Urinary bladder (tissue), 3 donors: ENCODE measurements around a stretch of chr6.

GRCh38 chr6:118468875-118469325, 79.2 kb upstream of the PLN start:
- PRO-cap: no peak
- RAMPAGE, long total RNA: no peak

DNA sequence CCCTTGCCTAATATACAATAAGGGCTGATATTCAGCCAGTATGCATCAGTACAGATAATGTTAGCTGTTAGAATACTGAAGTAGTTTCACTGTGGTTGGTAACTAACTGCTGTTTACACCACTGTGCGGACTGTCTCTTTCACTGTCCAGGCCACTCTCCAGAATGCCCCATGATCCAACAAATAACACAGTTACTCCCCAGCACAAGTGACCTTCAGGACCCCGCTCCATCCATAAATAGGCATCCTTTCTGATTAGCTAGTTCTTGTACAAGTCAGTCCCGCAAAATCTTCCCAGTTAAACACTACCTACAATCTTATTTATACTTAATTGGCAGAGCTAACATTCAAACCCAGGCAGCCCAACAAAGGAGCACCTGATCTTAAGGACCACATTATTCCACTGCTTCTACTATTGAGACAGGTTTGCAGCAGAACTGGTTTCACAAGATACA, 21.9 kb upstream of the PLN start:
- PRO-cap: no peak
- RAMPAGE, long total RNA: no peak

GRCh38 chr6:118815127-118816198, 78.5 kb upstream of the ASF1A start:
- PRO-cap: no peak
- RAMPAGE, long total RNA: no peak

DNA sequence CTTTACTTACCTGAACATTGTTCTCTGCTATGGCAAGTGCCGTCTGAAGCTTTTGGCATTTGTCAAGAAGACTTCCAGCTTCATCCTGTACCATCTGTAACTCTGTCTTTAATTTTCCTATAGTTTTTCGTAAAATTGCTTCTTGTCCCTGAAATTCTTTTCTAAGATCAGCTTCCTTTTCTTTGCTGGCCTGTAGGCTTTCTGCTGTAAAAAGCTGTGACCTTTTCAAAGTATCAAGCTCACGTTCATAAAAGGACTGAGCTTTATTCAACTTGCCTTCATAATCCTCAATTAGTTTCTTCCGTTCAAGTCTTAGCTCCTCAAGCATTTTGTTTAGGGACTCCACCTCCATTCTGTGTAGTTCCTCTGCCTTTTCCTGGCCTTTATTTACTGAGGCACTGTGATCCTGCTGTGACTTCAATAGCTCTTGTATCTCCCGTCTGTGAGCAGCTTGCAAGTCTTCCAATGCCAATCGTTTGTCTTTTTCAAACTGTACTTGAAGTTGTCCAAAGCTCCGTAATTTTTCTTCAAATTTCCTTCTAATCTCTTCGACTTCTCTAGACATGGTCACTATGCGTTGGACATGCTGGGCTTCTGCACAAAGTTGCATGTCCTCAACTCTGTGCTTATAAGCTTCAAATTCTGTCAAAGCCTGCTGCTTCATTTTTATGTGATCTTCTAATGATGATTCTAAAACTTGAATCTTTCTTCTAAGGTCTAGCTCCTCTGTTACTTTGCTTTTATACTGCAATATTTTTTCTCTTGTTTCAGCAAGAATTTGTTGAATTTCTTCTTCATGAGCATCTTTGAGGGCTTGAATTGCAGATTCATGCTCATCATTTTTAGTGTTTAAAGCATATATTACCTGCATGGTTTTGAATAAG, 54.3 kb downstream of the FAM184A start:
- PRO-cap: no peak
- RAMPAGE, long total RNA: no peak

- PRO-cap: no peak
- RAMPAGE, long total RNA: no peak
These were observed 90.5 kb downstream of the MAN1A1 start for GRCh38 chr6:119258735-119259798.

DNA sequence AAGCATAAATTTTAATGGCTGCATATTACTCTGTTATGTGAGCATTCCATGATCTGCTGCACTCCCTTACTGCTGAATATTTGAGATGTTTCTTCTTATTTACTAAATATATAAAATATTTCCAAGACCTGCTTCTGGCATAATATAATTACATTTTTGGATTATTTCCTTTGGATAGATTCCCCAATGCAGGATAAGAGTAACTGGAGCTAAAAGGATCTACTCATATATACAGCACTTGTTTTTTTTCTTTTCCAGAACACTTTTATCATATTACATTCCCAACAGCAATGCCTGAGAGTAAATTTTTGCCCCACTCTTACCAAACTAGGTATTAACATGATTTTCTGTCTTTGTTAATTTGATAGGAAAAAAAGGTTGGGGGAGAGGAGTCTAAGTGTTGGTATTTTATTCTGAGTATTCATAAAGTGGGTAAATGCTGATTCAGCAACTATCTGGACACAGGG, 76.1 kb downstream of the MAN1A1 start:
- PRO-cap: no peak
- RAMPAGE, long total RNA: no peak

DNA sequence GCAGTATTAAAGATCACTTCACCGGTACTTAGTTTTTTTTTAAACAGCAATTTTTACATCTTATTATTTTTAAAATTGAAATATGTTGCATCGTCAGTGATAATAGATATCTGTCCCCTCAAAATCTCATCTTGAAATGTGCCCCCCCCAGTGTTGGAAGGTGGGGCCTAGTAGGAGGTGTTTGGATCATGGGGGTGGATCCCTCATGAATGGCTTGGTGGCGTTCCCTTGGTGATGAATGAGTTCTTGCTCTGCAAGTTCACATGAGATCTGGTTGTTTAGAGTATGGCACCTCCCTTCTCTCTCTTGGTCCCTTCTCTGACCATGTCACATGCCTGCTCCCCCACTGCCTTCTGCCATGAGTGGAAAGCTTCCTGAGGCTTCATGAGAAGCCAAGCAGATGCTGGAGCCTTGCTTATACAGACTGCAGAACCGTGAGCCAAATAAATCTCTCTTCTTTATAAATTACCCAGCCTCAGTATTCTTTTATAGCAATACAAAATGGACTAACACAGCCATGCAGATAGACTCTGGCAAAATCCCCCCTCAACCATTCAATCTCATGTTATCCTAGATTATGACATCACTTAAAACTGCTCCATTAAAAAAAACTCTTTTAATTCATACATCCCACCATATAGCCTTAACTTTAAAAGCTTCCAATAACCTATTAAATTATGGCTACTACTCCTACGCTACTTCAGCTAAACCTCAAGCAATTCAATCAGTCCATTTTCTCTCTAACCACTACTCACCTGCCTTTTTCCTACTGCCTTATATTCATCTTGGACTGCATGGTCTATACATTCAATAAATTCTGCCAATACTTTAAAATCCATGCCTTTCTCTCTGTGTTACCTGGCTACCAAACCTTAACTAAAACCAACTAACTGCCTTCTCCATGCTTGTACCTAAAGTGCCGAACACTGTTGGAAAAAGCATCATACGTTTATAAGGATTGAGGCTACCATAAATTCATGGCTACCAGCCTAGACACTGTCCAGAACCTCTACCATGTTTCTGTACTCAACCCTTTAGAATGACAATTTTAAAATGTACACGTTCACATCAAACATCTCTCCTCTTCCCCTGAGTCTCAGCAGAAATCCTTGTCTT, 70.7 kb downstream of the MAN1A1 start:
- PRO-cap: no peak
- RAMPAGE, long total RNA: no peak

DNA sequence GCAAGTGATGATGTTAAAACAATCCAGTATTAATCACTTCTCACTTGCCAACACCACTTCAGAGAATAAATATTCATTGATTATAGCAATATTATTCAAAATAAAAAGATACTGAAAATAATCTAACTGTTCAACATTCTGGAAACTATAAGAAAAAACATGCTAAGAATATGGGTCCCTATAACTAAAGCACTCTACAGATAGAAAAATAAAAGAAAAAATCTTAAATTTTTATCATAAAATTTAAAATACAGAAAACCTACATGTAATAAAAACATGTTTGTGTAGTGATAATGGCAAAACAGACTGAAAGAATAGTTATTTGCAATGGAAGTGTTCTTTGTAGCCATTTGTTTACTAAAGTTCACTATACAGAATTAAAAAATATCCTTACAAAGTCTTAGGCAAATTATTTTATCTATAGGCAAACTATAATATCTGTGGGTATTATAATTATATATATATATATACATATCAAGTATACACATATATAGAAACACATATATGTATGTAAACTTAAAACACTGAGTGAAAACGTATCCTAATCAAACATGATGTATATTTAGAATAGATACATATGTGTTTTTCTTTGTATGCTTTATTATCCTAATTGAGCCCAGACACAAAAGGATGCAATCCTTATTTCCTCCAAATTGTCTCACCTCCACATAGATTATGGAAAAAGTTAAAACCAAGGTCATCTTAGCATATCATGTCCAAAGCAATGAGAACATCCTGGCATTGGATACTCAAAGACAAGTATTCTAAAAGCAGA, 60.8 kb downstream of the MAN1A1 start:
- PRO-cap: no peak
- RAMPAGE, long total RNA: no peak

DNA sequence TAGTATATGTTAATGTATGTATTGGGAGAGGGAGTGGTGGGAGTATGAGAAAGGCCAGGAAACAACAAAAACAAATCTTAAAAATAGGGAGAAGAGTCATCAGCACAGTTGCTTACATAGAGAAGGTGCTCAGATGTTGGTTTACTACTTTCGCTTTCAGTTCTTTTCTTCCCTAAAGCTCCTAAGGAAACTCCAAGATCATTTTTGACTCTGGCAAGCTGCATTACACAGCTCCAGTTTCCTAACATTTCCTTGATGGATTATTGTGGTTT, 117.9 kb upstream of the MAN1A1 start:
- PRO-cap: unidirectional peak, plus-strand start at position 201 of the sequence
- RAMPAGE, long total RNA: no peak

DNA sequence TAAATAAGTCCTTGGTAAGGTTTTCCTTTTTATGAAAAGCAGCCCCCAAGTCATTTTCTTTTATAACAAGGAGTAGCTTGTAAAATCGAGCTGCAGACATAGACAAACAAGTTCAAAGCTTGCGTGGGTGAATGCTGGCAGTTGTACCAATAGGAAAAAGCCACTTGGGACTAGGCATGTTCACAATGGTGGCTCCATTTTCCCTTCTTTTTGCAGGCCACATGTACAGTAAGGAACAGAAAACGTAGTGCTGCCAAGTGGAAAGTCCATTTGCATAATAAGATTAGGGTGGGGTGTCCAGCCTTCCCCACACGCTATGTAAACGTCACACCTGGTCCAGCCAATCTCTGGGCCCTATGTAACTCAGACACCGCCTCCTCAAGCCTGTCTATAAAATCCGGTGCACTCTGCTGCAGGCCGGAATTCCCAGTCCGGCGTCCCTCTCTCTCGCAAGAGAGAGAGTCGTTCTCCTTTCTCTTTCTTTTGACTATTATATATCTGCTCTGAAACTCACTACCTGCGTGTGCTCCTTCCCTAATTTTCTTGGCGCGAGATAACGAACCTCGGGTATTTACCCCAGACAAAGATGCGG, 217.2 kb upstream of the MAN1A1 start:
- PRO-cap: no peak
- RAMPAGE, long total RNA: no peak

DNA sequence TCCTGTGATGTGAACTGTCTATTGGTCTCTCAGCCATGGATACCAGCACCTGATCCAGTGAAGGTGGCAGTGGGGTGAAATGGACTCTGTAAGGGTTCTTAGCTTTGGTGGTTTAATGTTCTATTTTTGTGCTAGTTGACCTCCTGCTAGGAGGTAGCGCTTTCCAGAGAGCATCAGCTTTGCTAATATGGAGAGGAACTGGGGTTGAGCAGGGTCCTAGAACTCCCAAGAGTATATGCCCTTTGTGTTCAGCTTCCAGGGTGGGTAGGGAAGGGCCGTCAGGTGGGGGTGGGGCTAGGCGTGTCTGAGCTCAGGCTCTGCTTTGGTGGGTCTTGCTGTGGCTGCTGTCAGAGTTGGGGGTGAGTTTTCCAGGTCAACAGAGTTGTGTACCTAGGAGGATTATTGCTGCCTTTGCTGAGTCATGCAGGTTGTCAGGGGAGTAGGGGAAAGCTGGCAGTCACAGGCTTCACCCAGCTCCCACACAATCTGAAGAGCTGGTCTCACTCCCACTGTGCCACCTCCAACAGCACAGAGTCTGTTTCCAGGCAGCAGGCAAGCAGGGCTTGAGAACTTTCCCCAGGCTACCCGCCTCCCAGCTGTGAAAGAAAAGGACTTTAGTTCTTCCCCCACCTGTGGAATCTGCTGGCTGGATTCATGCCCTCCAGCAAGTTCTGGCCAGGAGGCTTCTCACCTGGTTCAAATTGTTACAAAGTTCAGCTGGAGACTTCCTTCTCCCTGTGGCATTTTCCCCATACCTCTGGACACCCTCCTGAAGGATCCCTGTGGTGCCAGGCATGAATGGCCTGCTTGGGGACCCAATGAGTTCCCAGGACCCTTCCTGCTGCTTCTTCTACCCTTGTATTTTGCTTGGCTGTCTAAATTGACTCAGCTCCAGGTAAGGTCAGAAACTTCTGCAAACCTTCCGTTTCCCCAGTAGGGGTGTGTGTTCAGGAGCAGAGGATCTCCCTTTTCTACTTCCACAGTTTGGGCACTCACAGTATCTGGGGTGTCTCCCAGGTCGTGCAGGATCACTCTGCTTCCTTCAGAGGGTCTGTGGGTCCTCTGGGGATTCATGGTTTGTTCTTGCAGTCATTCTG, 377.9 kb upstream of the MAN1A1 start:
- PRO-cap: no peak
- RAMPAGE, long total RNA: no peak

- PRO-cap: no peak
- RAMPAGE, long total RNA: no peak
These were observed 402.9 kb downstream of the TBC1D32 start for GRCh38 chr6:120931395-120931777.

DNA sequence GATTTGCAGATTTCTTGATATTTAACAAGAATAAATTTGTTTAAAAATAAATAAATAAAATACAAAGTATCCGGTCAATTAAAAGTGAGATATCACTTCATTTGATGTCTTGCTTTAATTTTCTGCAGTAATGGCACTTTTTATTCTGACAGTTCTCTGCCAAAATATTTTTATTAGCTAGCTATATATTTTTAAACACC, 342.0 kb downstream of the GJA1 start:
- PRO-cap: no peak
- RAMPAGE, long total RNA: no peak

DNA sequence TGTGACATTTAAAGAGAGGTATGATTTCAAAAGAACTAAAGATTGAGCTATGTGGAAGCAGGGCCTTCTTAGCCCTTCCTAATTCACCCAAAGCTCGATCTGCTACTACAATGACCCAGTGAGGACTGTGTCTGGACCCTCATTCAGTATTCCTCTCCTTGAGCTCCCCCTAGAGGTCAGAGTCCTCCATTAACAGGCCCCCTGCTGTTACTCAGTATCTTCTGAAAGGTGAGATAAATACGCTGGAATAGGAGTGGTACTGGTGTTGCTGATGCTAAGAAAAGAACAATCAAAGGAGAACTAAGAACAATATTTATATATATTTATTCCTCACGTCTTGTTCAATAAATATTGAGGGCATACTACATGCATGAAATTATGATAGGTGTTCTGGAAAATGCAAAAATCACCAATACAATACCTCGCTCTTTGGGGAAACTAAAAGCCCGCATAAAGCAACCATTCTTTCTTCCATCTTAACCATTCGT, 414.1 kb downstream of the GJA1 start:
- PRO-cap: no peak
- RAMPAGE, long total RNA: no peak

DNA sequence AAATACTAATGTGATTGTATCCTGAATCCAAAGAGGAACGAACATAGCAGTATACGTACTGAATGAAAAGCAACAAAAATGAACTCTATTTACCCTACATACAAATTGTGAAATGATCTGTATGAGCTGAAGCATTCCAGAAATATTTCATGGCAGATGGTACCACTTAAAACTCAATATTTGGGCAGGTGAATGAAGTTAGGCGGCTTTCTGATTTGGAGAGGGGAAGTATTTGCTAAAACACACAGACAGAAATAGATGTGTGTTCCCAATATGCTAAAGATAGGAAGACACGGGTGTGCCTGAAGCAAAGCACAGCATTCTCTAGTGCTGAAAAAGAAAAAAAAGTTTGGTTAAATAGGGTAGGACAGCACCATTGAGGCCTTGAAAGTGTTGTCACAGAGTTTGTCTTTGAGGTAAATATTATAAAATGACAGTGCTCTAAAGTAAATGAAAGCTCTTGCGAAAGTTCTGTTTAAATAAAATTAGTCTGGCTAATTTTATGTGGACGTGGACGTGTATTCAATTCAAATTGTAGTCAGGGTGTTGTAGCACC, 252.2 kb upstream of the HSF2 start:
- PRO-cap: no peak
- RAMPAGE, long total RNA: no peak

DNA sequence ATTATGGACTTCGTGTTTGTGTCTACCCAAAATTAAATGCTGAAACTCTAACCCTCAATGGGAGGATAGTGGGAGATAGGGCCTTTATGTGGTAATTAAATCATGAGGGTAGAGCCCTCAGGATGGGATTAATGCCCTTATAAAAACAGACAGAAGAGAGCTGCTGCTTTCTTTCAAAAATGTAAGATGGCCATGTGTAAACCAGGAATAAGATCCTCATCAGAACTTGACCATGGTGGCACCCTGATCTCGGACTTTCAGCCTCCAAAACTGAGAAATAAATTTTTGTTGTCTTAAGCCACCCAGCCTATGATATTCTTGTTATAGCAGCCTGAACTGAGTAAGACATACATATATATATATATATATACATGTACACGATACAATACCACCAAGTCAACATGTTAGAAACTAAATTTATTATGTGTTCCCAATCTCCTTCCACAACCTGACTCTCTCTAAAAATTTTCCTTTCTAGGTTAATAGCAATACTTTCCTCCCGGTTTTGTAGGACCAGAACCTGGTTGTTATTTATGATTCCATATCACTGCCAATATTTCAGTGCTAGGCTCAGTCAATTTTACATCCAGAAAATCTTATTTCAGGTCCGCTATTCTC, 14.0 kb downstream of the SERINC1 start:
- PRO-cap: no peak
- RAMPAGE, long total RNA: no peak

DNA sequence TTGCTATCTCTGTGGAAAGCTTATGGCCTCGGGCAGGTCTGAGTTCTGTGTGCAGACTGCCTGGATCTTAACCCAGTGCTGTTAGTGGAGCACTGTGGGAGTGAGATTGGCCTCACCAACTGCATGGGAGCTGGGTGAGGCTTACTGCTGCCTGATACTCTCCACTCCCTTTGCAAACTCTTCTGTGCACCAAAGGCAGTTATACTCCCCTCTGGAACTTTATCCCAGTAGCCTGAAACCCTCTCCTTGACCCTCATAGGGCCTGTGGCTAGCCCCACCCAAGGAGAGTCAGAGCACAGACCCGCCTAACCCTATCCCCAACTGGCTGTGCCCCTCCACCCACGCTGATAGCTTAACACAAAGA, 41.4 kb upstream of the PKIB start:
- PRO-cap: no peak
- RAMPAGE, long total RNA: no peak

DNA sequence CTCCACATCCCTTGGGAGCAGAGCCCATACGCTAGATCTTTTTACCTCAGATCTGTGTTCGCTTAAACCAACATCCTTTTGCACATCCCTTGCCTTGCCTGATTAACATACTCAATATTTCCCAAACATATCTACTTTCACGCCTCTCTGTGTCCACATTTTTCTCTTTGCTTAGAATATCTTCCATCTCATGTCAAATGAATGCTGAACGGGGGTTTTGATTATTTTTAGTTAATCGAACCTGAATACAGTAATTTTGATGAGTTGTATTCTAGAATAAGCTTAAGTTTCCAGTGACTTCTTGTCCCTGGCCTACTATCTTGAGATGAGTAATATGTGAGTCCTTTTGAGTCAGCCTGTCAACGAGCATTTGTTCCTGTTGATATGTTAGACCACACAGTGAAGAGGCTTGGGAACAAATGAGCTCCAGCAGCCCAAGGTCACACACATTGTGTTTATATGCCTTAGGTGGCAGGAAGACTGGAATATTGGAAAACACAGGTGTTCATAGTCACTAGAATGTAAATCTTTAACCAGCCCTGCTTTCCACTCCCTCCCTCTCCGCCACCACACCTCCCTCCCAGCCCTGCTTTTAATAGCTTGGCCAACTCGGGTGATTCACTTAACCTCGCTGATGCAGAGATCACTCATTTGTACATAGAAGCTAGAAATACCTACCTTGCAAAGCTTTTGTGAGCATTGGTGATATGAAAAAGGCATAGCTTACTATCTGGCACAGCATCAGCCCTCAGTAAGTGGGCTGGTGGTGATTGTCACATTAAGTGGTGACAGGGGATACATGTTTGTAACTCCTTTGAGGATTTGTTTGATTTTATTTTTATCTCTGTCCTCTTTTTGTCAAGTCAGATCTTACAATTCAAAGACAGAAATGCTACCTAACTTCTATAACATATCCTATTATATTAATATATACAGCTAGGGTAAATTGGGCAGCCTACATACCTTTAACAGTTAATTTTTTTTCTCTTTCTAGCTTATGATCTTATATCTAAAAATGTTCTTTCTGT, 9.2 kb downstream of the SMPDL3A start:
- PRO-cap: no peak
- RAMPAGE, long total RNA: no peak

DNA sequence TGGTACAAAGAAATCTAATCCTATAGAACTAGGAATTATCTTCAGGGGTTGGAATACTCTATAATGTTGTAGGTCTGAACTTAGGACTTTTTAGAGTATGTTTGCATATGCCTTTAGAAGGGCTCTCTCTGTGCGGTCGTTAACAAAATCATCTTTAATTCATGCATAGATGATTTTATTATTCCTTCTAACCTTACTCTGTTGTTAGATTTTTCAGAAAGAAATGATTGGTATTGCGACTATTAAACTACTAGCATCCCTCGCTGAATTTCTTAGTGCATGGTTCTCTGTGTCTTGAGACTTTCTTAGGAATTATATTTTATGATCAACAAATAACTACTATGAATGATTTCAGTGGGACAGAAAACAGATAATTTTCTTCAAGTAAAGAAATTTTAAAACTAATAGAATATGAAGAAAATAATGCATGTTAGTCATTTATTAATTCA, 142.6 kb downstream of the TRDN start:
- PRO-cap: no peak
- RAMPAGE, long total RNA: no peak

DNA sequence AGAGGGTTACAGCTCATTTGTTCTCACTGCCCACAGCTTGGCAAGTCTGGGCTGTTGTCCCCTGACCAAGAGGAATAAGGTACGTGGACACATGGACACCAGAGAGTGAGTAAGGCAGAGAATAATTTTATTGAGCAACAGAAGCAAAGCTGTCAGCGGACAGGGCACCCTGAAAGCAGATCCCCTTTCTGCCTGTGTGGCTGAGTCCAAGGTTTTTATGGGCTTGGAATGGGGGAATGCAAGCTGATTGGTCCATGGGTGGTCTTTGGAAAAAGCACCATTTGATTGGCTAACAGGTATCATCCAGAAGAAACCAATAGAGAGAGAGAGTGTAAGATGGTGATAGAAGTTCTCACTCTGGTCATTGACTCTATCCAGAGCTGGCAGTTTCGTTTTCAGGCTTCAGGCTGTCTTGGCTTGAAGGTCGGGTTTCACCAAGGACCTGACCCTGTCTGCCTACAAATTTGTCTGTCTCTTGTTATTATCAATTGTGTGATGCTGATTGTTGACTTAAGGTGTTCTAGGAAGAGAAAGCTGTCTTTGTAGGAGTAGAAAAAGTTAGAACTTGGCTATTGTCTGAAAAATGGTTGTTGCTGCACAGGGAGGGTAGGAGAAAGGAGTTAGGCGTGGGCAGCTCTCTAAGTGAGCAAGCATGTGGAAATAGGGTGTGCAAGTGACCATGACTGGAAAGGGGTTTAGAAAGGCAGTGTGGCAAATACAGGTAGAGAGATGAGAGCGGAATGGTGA, 16.7 kb downstream of the RNF217 start:
- PRO-cap: no peak
- RAMPAGE, long total RNA: no peak